Metanephros (tissue), 2 donors: ENCODE measurements around a stretch of chr2.

DNA sequence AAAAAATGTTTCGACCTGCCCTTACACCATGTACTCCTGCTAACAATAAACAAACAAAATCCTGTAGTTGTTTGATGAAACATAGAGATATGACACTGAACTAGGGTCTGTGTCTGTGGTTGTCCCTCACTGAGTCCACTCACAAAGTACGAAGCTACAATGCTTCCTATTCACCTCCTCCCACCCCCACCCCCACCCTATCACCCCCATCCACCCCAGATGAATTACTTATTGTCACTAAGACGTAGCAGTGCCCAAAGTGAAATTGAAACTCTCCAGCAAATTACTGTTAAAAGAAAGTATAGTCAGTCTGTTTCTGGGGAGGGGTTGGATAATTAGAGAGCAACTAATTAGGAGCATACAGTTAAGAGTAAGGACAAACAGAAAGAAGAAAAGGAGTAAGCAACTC lies 171.4 kb upstream of the KLF7 start:
- RAMPAGE, long total RNA, result no peak

DNA sequence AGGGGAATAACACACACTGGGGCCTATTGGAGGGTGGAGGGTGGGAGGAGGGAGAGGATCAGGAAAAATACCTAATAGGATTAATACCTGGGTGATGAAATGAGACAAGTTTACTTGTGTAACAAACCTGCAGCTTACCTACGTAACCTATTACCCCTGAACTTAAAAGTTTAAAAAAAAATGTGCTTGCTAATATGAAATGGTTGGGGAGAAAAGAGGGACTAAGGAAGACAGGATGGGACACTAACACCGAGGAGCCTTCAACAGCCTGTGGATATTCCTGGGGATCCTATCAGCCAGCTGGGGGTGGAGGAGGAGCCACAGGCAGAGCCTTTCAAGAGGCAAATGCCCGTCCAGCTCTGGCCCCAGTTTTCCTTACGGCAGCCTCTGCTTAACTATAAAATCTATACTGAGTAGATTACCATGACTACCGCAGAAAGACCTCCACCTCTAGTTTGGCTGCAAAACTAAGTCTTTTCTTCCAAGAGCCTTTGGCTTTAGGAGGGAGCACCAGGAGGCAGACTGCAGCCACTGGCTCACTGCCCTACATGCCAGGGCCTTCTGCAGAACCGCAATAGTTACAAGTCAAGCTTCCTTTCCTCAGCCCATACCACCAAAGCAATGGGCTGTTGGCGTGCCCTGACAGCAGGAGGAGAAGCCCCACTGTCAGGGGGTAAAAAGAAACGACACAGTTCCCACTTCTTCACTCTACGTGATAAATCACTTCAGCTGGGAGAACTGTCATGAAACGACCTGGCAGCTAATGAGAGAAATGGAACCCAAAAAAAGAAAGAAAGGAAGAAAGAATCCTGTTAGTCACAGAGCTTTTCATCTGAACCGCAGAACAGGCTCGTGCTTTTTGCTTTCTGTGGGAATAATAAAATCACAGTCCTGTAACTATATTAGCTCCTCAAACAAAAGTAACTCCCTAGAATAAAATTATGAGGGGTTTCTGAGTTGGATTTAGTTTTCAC lies 25.2 kb upstream of the CREB1 start:
- RAMPAGE, long total RNA, result no peak

GRCh38 chr2:207505741-207505996 lies 24.1 kb upstream of the CREB1 start:
- RAMPAGE, long total RNA, result no peak

GRCh38 chr2:207616708-207617748 lies 8.2 kb downstream of the METTL21A start:
- RAMPAGE, long total RNA, result no peak

GRCh38 chr2:207624177-207625019 lies 796 bp downstream of the METTL21A start:
- RAMPAGE, long total RNA, result no peak

DNA sequence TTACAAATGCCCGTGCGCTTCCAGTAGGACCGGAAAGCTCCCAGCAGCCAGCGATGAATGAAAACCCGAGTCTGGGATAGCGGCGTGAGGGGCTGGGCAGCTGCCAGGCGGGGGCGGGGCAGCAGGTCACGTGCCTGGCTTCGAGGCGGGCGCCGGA lies 295 bp upstream of the CCNYL1 start:
- RAMPAGE, long total RNA, result no peak

DNA sequence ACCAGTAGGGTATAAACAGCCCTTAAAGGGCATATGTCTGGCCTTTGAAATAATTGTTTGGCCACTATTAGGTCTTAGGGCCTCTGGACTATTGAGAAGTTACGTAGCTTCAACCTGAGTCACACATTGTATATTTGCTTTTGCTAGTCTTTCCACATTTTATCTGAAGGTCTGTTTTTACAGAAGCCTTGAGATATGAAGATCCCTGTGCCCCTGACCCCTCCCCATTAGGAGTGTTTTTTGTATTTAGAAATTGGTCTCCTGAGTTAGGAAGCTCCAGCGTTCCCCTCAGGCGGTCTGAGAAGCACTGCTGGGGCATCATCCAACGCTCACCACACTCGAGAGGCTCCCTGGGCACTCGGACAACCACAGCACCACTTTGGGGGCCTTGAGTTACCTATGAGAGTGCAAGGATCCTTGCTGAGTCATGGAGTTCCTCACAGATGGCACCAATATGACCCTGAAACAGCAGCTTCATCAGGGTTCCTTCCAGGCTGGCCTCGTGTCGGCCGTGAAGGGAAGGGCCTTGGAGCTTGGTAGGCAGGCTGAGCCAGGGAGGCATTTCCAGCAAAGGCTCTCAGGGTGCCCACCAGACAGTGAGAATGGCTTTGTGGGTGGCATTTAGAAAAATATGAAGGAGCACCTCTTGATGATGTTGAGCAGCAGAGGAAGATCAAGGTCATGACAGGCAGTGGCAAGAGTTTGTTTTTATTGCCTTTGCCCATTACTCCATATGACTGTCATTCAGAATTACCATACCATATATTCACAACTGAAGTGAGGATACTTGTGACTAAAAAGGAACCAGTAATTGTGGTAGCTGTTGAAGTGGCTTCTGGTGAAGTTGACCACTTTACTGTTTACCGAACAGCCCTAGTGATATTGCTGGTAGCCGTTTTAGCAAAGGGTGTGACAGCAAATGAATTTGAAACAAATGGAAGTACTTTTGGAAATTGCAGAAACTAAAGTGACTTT lies 21.5 kb downstream of the FZD5 start:
- RAMPAGE, long total RNA, result no peak

DNA sequence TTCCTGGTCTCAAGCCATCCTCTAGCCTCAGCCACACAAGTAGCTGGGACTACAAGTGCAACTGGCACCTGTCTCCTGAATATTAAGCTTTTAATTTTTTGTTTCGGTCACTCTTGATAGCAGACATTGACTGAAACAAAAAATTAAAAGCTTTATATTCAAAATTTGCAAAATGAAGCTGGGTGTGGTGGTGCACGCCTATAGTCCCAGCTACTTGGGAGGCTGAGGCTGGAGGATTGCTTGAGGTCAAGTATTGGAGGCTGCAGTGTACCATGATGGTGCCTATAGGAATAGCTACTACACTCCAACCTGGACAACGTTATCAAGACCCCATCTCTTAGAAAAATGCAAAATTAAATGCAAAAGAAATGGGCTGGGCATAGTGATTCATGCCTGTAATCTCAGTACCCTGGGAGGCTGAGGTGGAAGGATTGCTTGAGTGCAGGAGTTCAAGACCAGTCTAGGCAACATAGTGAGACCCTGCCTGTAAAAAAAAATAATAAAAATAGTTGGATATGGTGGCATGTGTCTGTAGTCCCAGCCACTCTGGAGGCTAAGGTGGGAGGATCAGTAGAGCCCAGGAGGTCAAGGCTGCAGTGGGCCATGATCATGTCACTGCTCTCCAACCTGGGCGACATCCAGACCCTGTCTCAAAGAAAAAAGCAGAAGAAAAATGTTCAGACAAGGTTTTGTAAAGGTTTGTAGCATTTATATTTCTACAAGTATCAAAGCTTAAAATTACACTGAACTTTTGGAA lies 14.8 kb downstream of the FZD5 start:
- RAMPAGE, long total RNA, result no peak

DNA sequence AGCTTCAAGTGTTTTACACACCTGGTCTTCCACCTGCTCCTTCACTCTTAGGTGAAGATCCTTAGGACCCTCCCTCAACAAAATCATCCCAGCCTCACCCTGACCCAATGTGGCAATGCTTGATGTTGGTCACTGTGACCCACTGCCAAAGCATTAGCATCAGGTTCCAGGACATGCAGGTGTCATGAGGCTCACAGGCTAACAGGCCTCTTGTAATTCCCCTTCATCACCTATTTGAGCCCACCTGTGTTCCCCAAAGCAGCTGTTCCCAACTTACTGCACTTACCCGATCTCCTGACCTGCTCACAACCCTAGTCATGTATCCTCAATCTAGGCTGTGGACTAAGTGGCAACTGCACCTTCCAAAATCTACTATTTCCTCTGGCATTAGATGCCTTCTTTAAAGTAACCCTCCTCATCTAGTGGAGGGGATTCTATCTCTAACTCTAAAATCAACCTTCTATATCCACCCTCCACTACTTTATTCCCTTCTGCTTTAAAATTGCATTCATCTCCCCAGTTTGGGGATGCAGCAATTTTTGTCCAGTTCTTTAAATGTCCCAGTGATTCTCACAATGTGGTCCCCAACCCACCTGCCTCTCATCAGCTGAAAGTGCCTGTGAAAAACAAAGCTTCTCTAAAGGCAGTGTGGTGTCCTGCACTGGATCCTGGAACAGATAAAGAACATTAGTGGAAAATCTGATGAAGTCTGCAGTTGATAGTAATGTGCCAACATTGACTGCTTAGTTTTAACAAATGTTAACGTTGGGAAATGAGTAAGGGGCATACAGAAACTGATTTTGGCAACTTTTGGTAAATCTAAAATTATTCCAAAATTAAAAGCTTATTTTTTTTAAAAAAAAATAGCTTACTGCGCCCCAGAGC lies 9.5 kb downstream of the FZD5 start:
- RAMPAGE, long total RNA, result no peak

DNA sequence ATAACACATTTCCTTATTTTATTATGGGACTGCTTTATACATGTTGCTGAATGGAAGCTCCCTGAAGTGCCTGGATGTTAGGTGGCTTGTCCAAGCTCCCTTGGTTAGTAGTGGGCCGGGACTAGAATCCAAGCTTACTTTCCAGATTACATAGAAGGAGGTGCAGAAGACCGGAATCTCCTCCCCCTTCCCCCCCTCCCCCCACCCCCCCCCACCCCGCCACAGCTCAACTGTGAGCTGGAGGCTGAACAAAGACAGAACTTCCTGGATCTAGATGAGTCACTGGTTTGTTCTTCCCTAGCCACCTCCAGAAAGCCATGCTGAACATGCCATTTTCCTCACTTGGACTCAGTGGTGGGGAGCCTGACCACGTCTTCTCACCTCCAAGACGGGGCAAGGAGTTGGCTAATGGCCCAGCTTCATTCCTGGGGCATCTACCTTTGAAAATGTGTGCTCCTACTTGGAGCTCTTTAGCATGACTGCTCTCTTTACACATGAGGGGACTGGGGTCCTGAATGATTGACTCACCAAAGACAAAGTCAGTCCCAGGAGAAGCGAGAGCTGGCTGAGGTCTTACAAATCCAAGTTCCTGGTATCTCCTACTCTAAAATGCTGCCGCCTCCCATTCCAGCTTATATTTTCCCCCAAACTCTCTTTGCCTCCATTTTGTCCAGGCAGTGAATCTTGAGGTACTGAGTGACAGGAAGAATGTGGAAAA lies 22.5 kb upstream of the FZD5 start:
- RAMPAGE, long total RNA, result no peak

- RAMPAGE, long total RNA, result no peak
Measured at GRCh38 chr2:207802685-207803084, 33.0 kb upstream of the FZD5 start.

DNA sequence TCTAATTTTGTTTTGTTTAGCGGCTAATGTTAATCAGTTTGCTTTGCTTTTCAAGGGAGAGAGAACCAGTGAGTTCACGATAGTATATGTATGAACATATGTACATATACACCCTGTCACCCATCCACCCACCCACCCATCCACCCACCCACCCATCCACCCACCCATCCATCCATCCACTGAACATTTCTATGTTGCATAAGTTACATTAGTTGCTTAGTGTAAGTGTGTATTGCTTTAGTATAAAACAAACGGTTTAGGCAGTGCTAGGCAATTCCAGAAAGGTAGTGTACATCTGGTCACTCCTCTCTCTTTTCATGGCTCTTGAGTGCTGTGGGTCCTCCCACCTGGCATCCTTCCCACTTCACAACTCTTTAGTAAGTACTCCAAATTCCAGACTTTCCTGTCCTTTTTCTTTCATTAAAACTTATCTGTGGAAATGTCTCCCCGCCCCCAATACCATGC lies 122.6 kb downstream of the PLEKHM3 start:
- RAMPAGE, long total RNA, result no peak

GRCh38 chr2:207928083-207928470 lies 97.2 kb downstream of the PLEKHM3 start:
- RAMPAGE, long total RNA, result no peak

DNA sequence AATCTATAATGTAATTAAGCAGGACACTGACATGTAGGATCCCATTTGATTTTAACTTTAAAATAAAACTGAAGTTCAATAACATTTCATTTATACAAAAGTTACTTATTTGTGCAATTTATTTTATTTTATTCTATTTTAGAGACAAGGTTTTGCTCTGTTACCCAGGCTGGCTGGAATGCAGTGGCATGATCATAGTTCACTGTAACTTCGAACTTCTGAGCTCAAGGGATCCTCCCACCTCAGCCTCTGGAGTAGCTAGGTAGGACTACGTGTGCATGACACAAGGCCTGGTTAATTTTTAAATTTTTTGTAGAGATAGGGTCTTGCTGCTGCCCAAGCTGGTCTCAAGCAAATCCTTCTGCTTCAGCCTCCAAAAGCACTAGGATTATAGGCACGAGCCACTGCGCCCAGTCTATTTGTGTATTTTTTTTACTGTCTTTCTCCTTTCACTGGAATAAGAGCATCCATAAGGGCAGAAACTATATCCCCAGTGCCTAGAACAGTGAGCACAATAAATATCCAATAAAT lies 89.4 kb downstream of the PLEKHM3 start:
- RAMPAGE, long total RNA, result no peak

DNA sequence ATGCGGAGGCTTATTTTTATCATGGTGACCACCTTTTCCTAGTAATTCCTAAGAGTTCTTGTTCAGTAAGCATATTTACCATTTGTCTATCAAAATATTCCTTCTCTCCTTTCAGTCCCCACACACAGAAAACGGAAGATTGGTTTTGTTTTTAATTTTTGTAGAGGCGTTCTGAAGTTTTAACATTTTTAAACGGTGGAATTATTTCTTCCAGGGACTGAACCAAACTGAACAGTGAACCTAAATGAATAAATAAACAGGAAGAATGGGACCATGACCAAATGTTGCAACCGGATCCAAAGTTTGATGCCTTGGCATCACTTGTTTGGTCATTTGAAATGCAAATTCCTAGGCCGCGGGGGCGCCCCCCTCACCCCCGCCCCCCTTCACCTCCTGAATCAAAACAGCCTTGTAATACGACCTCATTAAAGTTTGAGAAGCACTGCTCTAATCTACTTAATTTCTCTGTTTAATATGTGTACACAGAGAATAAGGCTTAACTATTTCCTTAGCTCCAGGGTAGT lies 6.0 kb downstream of the C2orf80 start:
- RAMPAGE, long total RNA, result no peak

- RAMPAGE, long total RNA, result no peak
Measured at GRCh38 chr2:208489489-208489932, 82.9 kb downstream of the PTH2R start.

DNA sequence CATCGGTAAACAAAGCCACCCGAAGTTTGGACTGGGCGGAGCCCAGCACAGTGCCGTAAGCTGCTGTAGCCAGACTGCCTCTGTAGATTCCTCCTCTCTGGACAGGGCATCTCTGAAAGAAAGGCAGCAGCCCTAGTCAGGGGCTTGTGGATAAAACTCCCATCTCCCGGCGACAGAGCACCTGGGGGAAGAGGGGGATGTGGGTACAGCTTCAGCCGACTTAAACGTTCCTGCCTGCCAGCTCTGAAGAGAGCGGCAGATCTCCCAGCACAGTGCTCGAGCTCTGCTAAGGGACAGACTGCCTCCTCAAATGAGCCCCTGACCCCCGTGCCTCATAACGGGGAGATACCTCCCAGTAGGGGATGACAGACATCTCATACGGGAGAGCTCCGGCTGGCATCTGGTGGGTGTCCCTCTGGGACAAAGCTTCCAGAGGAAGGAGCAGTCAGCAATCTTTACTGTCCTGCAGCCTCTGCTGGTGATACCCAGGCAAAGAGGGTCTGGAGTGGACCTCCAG lies 71.3 kb downstream of the MAP2 start:
- RAMPAGE, long total RNA, result no peak

DNA sequence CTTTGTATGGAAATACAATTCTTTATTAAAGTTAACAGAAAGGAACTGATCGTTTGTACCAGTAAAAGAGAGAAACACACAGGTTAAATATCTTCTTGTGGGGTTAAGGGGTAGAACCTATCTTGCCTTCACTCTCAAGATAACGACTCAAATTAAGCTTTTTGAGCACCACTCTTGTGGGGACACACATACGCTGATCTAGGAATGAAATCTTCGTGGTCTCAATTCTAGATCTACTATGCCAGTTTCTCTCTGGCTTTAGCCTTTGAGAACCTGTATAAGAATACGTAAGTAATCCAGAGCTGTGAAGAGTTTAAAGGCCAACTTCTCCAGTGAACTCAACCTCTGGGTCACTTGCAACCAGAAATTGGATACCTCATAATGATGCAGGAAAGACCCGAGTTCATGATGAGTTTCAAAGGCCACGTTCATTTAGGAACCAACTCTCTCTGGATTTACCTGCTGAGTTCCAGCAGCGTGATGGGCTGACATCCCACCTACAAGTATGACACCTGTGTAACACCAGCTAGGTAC lies 38.7 kb upstream of the UNC80 start:
- RAMPAGE, long total RNA, result no peak

DNA sequence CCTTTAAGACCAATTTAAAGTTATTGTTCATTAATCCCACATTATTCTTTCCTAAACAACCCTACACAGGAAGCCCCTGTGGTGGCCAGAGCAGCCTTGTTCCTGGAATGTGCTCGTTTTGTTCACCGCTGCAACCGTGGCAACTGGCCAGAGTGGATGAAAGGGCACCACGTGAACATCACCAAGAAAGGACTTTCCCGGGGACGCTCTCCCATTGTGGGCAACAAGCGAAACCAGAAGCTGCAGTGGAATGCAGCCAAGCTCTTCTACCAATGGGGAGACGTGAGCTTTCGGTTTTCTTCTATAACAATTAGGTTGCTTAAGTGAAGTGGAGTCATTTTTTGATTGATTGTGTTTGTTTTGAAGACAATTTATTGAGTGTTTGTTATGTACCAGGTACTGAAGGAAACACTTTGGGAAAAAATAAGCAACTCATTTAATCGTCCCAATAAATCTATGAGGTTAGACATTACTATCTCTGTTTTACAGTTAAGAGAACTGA lies 101.1 kb downstream of the UNC80 start:
- RAMPAGE, long total RNA, result no peak

- RAMPAGE, long total RNA, result no peak
Measured at GRCh38 chr2:210080106-210080824, 77.8 kb downstream of the RPE start.